Metanephros (tissue), 2 donors: ENCODE measurements around a stretch of chr3.

DNA sequence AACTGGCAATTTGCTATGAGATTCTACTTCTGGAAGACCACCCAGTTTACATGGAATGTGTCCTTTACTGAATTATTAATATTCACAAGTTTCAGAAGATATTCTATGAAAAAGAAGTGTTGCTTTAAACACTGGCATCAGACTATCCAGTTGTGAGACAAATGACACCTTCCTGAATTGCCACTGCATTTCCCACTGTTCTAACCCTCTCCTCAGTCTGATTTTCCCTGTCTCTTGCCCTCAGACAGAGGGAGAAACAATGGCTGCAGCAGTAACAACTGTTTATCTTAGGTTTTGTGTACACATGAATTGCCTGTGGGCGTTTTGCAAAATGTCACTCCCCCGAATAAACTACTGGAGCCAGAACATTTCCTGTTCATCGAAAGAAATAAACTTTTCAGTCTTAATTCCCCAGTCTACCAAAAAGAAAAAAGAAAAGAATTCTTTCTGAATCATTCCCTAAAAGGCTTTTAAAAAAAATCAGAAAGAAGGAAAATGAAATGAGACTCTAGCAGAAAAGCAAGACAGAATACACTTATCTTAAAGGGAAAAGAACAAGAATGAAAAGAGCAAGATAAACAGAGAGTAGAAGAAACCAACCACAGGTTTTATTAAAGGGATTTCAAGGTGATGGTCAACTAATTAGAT is 155.1 kb downstream of the MAGI1 start:
- RAMPAGE, long total RNA = no peak

- RAMPAGE, long total RNA = no peak
Observed at GRCh38 chr3:65952986-65954264, 85.3 kb downstream of the MAGI1 start.

DNA sequence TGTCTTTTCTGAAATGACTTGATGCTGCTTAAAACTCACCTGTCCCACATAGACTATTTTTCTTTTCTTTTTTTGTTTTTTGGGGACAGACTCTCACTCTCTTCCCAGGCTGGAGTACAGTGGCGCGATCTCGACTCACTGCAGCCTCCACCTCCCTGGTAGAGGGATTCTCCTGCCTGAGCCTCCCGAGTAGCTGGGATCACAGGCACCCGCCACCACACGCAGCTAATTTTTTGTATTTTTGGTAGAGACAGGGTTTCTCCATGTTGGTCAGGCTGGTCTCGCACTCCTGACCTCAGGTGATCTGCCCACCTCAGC is 36.3 kb downstream of the MAGI1 start:
- RAMPAGE, long total RNA = no peak

GRCh38 chr3:66019675-66020428 is 18.9 kb downstream of the MAGI1 start:
- RAMPAGE, long total RNA = no peak

GRCh38 chr3:66035993-66036596 is 2.6 kb downstream of the MAGI1 start:
- RAMPAGE, long total RNA = no peak

- RAMPAGE, long total RNA = no peak
Observed at GRCh38 chr3:66036597-66037540, 1.8 kb downstream of the MAGI1 start.

GRCh38 chr3:66039502-66040073 is 870 bp upstream of the MAGI1 start:
- RAMPAGE, long total RNA = no peak

GRCh38 chr3:66280376-66280739 is 59.6 kb downstream of the SLC25A26 start:
- RAMPAGE, long total RNA = no peak

DNA sequence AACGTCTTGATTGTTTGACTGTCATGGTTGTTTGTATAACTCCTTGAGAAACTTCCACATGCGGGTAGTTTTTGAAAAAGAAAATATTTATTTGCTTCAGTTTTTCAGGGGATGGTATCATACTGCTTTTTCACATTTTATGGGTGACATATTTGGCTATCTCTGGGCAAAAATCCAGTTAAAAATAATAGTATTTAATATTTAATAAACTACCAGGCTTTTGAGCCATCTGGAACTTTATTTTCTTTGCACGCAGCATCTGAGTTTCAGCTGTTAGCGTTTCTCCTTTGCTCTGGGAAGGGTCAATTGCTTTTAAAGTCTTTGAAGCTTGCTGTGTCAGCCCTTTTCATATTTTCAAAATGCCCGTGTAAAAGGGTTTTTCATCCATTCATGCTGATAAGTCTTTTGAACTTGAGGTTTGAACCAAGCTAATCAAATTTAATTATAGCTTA is 79.0 kb downstream of the SLC25A26 start:
- RAMPAGE, long total RNA = no peak

DNA sequence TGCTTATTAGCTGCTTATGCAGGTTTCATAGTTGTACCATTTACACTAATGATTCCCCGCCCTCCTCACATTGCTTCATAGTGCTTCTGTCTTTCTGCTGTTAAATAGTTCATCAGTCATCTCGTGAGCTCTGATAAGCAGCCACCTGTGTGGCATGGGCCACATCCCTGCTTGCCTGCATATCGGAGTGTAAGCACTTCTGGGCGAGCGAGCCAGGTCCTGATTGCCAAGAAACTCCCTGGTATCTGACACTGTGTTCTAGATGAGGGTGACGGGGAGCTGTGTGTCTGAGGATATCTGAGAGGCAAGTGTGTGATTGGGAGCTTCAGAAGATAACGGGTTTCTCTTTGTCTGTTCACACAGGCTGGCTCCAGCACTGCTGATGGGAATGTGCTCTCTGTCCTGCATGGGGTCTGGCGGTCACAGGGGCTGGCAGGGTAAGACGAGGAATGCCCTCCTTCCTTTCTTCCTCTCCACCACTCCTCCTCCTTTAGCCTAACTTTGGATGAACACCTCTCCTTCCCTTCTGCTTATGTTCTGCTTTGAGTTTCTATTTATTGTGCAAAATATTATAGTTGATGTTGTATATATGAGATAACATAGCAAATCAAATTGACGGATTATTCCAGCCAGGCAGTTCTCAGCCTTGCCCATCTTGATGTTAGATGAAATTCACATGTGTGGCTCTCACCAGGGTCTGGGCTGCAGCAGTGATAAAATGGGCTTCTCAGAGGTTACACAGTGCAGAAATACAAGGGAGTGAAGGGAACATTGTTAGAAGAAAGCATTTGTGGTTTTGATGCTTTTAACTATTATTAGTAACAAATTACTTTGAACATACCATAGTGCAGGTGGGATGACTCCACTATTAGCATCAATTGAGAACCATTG is 130.4 kb downstream of the LRIG1 start:
- RAMPAGE, long total RNA = no peak

DNA sequence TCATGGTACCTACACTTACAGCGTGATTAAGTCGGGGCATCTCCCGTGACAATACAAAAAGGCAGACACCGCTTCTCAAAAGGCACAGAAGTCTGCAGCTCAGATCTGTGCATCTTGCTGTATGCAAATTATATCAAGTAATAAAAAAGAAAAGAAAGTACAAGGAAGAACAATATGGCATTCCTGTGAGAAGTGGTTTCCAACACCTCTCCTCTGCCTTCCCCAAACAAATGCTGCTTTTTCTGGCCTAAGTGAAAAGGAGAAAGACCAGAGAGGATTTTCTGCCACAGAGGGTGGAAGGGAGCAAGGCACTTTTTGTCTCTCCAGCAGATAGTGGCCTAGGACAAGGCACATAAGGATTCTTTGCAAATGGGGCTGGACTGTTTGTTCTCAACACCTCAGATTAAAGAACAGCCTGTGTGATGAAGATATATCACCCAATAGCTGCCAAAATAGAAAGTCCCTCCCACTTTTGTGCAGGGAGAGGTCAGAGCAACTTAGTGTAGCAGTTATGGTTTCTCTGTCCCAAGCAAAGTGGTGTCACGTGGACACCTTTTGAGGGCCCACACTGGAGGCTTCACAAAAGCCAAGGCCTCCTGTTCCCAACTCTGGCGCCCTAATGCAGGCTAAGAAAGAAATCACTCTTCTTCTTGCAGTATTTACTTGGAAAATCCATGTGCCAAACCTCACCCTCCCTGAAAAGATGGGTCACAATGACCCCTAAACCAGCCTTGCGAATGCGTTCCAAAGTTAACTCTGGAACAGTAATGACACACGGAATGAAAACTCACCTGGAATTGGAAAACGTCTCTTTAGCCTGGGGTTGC is 85.0 kb downstream of the LRIG1 start:
- RAMPAGE, long total RNA = no peak

- RAMPAGE, long total RNA = no peak
Observed at GRCh38 chr3:66445028-66445764, 55.6 kb downstream of the LRIG1 start.

DNA sequence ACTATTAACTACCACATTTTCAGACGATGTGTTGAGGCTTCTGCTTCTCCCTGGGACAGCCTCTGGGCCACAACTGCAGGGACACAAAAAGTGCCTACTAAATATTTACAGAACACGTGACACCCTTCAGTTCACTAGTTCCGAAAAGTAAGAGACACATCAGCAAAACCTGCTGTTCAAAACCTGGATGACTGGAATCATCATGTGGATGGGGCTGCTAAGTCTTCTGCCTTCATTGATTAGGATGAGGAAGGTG is 52.1 kb downstream of the LRIG1 start:
- RAMPAGE, long total RNA = no peak

DNA sequence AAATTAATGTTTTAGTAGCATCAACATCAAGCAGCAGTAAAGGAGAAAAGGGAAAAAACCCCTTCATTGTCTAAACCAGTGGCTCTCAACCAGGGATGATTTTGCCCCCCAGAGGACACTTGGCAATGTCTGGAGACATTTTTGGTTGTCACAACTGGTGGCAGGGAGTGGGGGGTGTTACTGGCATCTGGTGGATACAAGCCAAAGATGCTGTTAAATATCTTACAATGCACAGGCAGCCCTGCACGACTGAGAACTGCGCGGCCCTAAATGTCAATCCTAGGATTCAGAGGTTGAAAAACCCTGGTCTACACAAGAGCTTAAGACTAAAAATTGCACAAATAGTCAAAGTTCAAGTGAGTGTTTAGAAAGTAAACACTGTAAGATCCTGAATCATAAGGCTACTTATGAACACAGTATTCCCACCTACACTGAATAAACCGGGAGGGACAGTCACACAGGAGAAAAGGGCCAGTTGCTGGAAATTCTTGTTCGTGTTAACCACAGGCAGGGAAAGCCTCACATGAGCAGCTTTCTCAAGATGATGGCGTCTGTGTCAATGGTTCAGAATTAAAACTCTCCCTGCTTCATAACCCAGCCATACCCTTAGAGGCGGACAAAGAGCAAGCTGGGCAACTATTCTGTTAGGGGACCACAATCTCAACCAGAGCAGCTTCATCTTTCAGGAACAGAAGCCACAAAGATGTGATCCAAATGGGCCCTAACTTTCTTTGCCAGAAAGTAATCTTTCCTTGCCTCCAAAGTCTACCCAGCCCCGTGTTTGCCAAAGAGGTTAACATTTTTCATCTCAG is 37.7 kb downstream of the LRIG1 start:
- RAMPAGE, long total RNA = no peak

DNA sequence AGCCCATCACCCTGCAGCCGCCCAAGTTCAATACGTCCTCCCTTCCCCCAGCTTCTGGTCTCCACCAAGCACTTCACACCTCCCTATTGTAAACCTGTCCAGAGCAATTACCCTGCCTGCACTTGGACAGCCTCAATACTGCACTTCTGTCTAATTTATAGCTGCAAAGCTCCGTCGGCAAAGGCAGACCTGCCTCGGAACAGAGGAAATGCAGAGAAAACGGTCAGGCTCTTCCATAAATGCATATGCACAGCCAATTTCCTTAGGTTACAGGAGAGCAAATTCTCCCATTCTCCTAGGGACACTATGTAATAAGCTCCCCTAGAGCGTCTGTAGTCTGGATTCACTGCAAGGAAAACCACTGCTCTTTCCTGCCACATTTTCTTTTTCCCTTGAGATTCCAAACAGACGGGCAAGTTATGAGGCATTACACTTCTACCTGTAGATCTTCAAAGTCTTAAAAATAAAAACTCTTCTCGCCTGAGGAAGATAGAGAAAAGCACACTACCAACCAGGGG is 21.7 kb downstream of the LRIG1 start:
- RAMPAGE, long total RNA = no peak

DNA sequence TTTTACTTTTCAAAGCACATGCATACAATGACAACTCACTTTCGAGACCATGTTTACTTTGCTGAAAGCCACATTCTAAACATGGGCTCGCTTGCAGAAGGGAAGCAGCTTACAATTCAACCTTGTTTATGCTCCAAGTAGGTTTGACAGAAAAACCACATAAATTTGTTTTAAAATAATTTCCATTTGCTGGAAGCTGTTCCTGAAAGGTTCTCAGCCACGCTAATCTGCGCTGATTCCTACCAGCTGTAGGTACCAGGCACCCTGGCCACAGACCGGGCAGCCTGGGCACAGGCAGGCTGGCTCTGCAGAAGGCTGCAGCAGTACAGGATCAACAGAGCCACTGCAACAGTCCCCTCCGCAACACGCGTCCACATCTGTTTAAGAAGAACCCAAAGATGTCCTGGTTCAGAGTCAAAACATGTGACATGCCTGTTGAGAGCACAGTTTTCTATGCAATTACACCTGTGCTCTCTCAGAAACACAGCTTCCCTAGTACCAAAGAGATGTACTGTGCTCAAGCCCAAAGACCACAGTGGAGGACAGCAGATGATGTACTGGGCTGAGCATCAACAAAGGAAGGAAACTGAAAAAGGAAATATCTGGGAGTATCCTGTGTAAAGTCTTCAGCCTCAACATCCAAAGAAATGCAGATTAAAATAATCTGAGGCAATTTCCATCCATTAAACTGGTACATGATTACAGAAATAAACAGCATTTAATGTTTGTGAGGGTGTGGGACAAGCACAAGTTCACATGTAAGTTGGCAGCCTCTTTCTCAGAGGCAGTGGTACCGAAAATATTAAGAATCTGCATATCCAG is 18.8 kb downstream of the LRIG1 start:
- RAMPAGE, long total RNA = no peak

DNA sequence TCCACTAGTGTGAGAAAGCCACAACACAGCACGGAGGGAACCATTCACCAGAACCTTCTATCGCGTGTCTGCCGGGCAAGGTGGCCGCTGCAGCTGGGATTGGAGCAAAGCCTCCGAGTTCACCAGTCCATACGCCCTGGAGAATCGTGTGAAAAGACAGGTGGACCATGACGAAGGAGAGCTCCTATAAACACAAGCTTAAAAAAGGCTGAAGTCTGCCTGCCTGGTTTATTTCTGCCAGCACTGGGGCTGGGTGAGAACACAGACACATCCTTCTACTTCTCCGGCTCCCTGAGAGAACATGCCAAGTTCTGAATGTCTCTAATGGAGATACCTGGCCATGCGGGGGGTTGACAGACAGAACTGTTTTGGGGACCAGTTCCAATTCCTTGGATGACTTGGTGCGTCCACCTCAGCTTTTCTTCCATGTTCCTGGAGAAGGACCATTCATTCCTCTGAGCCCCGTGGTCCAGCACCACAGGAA is 82.2 kb upstream of the LRIG1 start:
- RAMPAGE, long total RNA = no peak

DNA sequence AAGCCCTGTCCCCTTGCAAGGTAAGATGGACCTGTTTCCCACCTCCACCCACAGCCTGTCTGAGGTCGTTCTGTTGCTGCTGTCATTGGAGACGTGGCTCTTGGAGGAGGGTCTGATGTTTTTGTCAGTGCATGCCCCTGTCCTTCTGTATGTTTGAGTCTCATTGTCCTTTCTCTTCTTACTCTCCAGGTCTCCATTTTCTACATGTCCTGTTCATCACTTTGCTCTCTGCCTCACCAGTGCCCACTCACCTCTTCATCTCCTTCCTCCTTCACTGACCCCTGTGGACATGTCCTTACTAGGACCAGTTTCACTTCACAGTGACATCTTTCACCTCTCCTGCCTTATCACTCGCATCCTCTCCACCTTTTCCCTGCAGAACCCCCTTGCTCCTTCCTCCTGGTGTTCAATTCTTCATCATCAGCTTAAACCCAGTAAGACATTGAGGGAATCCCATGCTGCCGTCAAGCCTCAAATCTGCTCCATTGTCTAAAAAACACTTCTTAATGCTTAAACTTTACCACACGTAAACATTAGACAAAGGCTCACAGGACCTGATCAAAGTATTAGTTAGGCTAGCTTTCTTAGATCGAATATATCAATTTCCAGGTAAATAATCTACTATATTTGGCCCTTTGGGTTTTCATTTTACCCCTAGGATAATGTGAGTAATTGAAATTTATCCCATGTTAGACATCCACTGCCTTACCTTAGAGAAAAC is 262.4 kb downstream of the SUCLG2 start:
- RAMPAGE, long total RNA = no peak

- RAMPAGE, long total RNA = no peak
Observed at GRCh38 chr3:69012839-69013559, 485 bp downstream of the EOGT start.

GRCh38 chr3:69048349-69048638 is 3.8 kb downstream of the TMF1 start:
- RAMPAGE, long total RNA = no peak